ENCODE results near the gene CCL11.

DNA sequence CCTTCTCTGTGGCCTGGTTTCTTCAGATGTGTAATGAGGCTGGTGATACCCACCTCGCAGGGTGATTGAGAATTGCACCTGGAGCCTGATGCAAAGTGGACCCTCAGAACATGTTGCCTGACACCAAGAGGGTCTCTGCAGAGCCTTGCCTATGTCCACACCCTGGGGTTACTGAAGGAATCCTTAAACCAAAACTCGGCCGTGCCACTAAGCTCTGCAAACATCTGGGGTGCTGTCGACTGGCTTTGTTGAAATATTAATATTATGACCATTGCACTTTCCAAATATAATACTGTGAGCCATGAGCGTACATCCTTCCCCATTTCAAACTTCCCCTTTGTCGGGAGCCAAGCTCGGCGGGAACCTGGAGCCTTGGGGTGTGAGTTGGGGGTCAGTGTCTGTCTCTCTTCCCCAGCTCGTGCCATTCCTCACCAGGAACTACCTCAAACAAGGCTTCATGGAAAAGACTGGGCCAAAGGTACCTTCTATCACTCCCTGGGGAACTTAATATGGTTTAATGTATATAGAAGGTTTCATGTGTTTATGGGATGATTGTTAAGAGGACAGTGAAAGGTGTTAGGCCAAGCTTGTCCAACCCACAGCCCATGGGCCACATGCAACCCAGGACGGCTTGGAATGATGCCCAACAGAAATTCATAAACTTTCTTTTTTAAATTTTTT, 17.8 kb upstream of the RNF135 start:
- RRBS, result no CpG with 5 or more reads among the region's 10 CpGs

DNA sequence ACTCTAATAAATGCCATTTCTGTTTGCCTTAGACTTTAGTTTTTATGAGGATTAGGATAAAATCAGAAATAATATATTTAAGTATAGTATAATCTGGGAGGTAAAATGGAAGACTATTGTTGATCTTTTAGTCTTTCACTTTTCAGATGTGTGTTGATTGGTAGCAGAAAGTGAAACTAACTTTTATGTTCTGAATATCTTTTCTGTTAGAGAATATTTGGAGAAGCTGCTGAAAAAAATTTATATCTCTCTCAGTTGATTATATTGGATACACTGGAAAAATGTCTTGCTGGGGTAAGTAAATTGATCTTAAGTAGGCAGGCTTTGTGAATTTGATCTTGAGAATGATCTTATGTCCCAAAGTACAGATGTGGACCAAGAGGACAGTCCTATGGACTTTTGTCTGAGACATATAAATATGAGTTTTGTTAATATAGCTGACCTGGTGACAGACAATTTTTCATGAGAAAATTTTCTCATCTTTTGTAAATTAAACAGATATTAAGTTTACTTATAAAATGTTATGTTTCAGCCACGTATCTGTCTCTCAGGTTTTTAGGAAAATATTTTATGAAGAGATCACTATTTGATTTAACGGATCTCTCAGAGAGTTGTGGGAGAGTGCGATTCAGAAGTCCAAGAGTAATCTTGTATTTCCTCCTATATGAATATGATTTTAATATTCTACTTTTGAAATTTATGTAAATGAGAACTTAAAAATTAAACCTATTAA, 64.2 kb downstream of the NF1 start:
- RRBS, result no CpG with 5 or more reads among the region's 3 CpGs

DNA sequence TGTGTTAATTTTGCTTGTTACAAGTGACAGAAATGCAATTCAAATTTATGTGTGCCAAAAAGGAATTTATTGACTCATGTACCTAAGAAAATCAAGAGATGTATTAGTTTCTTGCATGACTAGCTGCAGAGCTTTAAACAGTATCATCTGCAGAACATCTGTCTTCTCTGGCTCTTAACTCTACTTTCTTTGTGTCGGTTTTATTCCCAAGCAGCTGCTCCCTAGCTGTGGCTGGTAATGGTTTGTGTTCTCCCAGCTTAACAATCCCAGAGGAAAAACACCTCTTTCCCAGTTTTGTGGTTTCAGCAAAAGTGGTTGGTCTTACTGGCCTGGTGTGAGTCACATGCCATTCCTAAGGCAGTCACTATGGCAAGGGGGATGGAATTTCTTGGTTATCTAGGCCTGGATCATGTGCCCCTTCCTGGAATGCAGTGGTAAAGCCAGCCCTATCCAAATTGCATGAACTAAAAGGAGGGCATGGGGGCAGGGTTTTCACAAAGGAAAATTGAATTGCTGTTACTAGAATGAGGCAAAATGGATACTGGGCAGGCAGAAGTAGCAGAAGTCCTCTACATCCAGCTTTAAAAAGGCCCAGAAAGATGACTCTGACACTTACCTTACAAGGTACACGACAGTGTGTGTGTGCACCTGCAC, 27.4 kb downstream of the OMG start:
- RRBS, result no CpG with 5 or more reads among the region's 2 CpGs

- RRBS, result 42% methylated on average over 9 of the region's 25 CpGs
Observed at GRCh38 chr17:31392196-31392643, 745 bp downstream of the RAB11FIP4 start.

DNA sequence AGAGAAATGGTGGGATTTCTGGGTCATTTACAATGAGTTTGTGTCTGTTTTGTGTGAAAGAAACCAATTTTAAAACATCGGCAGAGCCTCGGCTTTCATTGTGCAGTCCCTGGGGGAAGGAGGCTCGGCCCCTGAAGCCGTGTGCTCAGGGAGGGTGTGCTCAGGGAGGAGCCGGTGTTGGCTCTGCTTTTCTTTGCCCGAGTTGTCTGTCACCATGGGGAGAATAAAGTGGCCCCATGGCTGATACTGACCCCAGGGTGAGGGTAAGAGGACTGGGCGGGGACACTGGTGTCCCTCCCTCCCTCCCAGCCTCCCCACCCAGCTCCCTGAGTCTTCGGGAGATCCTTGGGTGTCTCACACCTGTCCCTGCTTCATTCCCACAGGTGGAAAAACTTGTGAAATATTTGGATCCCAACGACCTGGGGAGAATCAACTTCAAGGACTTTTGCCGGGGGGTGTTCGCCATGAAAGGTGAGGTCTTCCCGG, 40.0 kb downstream of the RAB11FIP4 start:
- RRBS, result no CpG with 5 or more reads among the region's 12 CpGs

GRCh38 chr17:31493212-31493653, 101.8 kb downstream of the RAB11FIP4 start:
- RRBS, result no CpG with 5 or more reads among the region's 6 CpGs

DNA sequence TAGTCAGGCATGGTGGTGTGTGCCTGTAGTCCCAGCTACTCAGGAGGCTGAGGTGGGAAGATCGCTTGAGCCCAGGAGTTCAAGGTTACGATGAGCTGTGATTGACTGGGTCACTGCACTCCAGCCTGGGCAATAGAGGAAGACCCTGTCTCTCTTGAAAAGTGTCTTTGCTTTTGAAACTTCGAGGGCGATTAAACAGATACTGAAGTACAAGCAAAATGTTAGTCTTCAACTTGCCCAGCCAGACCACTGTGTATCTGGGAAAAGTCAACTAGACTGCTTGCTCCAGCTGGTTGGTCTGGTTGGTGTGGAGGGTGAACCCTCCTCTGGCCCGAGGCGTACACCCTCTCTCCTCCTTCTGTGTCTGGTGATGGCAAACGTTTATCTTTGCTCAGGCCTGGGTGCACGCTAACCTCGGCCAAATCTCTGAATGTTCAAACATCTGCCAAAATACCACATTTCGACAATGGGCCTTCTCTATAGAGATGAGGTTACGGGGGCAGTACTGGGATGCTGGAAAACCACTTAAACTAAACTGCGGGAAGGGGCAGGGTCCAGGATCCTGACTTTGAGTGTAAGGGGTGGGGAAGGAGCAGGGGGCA, 175.1 kb downstream of the RAB11FIP4 start:
- RRBS, result no CpG with 5 or more reads among the region's 12 CpGs

GRCh38 chr17:31843022-31843697, 15.9 kb downstream of the COPRS start:
- RRBS, result no CpG with 5 or more reads among the region's 7 CpGs

GRCh38 chr17:31999083-31999946, 7.9 kb upstream of the LRRC37B start:
- RRBS, result no CpG with 5 or more reads among the region's 5 CpGs

DNA sequence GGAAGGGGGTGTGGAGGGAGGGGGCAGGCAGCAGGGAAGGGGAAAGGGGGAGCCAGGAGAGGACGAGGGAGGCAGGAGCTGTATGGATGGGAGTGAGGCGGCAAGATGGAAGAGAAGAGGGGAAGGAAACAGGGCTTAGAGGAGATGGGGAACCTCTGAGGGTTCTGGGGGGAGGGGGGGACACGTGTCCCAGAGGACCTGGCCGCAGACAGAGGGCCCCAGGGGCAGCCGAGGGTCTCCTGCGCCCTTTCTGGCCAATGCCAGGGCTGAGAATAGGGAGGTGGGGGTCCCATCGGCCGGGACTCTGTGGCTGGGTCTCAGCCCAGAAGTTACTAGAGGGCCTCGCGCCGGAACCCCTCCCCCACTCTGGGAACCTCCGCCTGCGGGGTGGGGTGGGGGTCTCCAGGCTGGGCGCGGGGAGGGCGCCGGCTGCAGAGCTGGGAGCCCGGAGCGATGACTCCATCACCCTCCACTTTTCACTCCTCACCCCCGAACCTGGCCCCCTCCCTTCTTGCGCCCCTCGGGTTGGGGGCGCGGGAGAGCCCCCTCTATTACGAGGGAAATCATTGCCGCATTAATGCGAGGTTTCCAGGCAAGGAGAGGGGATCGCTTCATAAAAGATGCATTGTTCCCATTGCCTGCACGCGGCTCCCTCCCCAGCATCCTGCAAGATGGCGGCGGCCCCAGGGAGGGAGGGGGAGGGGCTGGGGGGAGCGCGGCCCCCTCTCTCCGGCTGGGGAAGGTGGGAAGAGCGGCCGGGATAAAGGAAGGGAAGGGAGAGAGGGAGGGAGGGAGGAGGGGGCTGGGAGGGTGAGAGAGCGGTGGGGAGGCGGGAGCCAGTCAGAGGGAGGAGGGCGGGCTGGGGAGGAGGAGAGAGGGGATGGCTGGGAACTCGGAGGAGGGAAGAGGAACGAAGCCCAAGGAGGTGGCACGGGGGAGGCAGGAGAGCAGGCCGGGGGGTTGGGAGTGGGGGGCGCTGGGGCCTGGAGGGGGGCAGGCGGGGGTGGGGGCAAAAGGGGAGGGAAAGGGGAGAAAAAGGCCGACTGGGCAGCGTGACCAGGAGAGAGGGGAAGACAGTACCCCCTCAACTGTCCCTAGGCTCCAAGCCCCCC, 58.4 kb upstream of the RHOT1 start:
- RRBS, result no CpG with 5 or more reads among the region's 48 CpGs

- RRBS, result 2% methylated on average over 5 of the region's 13 CpGs
Observed at GRCh38 chr17:32141968-32142227, 404 bp upstream of the RHOT1 start.

GRCh38 chr17:32267728-32268237, 2.2 kb downstream of the RHBDL3 start:
- RRBS, result no CpG with 5 or more reads among the region's 10 CpGs

DNA sequence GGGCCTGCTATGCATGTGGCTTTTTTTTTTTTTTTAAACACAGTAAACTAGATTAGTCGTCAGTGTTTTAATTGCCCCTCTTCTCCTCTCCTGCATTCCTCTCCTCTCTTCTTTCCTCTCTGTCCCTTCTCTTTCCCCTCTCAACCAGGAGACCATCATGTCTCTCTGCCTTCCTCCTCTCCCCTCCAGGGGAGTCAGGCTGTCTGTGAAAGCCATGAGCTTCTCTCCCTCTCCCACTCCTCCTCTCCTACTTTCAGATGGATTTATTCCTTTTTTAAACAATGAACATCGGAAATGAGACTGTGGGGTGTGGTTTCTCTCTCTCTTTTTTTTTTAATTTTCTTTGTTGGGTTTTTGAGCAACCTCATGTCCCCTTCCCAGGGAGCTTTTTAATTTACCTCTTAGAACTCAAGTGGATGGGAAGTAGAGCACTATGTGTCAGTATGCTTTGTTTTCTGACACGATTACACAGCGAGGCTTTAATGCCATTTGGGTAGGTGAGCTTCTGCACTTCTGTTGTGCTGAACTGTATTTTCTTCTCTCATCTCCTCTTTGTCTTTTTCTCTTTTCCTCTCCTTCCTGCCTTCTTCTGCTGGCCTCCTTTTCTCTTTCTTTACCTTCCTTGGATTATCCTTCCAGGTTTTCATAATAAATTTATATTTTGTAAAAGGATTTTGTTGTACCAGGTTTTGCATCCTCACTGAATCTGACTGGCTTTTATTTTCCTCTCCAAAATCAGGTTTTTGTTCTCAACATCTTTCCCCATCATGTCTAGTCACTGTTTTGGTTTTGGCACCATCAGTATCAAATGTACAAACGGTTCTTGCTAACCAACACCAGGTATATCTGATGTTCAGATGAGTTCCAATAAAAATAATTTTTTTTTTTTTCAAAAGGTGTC, 5.1 kb upstream of the CDK5R1 start:
- RRBS, result no CpG with 5 or more reads among the region's 5 CpGs

GRCh38 chr17:32520111-32520855, 33.5 kb downstream of the CDK5R1 start:
- RRBS, result 94% methylated on average over 4 of the region's 20 CpGs

- RRBS, result no CpG with 5 or more reads among the region's 7 CpGs
Observed at GRCh38 chr17:32532917-32534064, 46.5 kb downstream of the CDK5R1 start.

DNA sequence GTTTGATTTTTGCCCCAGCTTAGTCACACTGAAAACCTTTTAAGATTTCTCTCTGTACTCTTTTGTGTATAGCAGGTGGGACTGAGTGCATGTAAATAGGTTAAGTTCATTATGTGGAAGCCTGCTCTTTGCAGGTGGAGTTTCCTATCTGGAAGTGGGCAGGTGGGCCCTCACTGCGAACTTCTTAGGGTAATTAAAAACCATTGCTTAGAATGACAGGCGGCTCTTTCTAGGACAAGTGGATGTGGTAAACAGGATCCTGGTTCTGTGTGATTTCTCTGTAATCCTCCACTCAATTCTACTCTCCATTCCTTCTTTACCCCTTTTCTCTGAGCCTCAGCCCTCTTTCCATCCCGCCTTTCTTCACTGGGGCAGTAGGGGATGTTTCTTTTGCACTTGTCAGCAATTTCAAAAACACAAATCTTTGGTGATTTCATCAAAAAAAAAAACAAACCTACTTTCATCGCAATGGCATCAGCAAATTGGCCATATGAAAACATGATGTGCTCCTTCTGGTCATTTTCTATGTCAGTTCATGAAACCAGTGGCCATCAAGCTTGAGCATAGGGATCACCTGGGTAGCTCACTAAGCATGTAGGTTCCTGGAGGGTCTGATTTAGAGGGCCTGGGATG, 104.5 kb downstream of the CDK5R1 start:
- RRBS, result no CpG with 5 or more reads among the region's 4 CpGs

DNA sequence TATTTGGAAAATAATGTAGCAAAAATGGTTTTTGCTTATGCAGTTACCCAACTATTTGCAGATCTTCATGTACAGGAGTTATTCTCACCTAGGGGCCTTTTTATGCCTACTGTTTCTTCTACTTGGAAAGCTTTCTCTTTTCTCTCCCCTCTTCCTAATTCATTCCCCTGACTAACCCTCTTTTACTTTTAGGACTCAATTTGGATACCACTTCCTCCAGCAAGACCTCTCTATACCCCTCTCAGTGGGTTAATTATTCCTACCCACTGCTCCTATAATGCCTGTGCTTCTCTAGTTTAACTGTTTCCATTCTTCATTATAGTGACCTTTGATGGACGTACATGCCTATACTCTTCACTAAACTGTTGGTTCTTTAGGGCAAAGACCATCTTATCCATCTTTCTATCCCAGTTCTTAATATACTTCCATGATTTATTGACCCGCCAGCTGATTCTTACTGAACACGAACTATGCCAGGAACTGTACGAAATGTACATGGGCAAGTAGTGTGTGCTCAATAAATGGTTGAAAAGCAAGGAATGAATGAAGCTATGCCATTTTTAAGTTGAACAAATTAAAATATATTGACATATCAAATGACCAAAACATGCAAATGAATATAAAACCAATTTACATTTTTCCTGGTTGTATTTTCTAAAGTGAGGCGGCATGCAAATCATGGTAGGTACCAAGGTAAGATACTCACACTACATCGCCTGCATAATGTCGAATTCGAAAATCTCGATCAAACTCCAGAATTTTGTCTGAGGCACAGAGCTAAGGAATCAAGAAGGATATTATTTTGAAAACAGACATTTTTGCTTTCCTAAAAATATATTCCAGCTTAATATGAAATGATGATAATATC, 128.5 kb downstream of the MYO1D start:
- RRBS, result no CpG with 5 or more reads among the region's 9 CpGs

- RRBS, result no CpG with 5 or more reads among the region's 7 CpGs
Observed at GRCh38 chr17:34235162-34236211, 19.6 kb upstream of the CCL2 start.

GRCh38 chr17:34285465-34286008, at the start of gene CCL11:
CCL11 (plus strand) TSS chr17:34285742.
- RRBS, result no CpG with 5 or more reads among the region's 5 CpGs

DNA sequence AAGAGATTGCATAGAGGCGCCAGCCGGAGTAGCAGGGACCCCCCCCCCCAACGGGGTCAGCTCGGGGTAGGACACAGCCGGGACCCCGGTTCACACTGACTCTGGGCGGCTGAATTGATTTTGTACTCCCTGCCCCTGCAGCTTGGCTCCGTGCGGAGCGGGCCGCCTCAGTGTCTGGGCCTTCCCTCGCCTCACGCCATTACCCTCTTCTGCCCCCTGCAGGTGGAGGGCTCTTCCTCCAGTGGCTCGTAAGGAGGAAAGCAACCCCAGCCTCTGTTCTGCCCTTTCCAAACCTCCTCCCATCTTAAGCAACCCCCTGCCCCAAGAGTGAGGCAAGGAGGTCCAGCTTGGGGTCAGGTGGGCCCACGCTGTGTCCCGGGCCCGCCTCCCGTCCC, 58.8 kb downstream of the TMEM132E start:
- RRBS, result 2% methylated on average over 5 of the region's 18 CpGs

Data from NB4 (cell line).